Sigmoid colon (tissue), 4 donors: ENCODE measurements around the gene BCL6.

- PRO-cap, result no peak
- RAMPAGE, long total RNA, 4 experiments, result no peak in any of the 4 experiments
These were observed 97.3 kb downstream of the RPL39L start for GRCh38 chr3:187041781-187042662.

GRCh38 chr3:187064209-187064729, 75.0 kb downstream of the RPL39L start:
- PRO-cap, result no peak
- RAMPAGE, long total RNA, 4 experiments, result no peak in any of the 4 experiments

DNA sequence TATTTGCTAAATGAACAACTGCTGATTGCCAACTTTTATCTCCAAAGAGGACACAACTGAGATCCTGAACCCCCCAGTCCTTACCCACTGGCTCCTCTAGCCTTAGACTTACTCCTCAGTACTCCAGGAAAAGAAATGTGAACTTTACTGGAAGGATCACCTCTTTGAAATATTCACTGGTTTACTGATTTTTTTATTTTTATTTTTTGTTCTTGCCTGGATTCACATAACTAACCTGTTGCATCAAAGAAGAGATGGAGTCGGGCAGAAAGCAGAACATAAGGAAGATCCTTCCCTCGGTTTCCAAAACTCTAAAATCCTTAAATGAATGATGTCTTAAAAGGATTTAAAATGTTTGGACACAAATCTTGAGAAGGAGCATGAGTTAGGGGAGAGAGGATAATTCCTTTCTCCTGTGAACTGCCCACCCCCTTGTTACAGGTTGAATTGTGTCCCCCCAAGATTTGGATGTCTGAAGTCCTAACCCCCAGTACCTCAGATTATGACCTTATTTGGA, 60.7 kb downstream of the RPL39L start:
- PRO-cap, result no peak
- RAMPAGE, long total RNA, 4 experiments, result no peak in any of the 4 experiments

- PRO-cap, result no peak
- RAMPAGE, long total RNA, 4 experiments, result no peak in any of the 4 experiments
These were observed 2.0 kb upstream of the MASP1 start for GRCh38 chr3:187293027-187294479.

- PRO-cap, result no peak
- RAMPAGE, long total RNA, 4 experiments, result no peak in any of the 4 experiments
These were observed 44.3 kb downstream of the RTP4 start for GRCh38 chr3:187412397-187412969.

GRCh38 chr3:187729500-187730069, 15.7 kb downstream of the BCL6 start:
- PRO-cap, result no peak
- RAMPAGE, long total RNA, 4 experiments, result no peak in any of the 4 experiments

- PRO-cap, result unidirectional peak, minus-strand start at chr3:187745439; unidirectional peak, plus-strand start at chr3:187745826; unidirectional peak, plus-strand start at chr3:187745897
- RAMPAGE, long total RNA, 4 experiments, result start-site peak on the plus strand in 1 of 4 experiments, at chr3:187745811-187745865 at its widest, 15 reads per replicate; start-site peak on the minus strand in 4 of 4 experiments, at chr3:187745370-187745453 at its widest, 40 to 320 reads per replicate
These were observed at the start of gene BCL6 for GRCh38 chr3:187745218-187746199. Gene BCL6, minus strand, starts transcription at chr3:187745468.

DNA sequence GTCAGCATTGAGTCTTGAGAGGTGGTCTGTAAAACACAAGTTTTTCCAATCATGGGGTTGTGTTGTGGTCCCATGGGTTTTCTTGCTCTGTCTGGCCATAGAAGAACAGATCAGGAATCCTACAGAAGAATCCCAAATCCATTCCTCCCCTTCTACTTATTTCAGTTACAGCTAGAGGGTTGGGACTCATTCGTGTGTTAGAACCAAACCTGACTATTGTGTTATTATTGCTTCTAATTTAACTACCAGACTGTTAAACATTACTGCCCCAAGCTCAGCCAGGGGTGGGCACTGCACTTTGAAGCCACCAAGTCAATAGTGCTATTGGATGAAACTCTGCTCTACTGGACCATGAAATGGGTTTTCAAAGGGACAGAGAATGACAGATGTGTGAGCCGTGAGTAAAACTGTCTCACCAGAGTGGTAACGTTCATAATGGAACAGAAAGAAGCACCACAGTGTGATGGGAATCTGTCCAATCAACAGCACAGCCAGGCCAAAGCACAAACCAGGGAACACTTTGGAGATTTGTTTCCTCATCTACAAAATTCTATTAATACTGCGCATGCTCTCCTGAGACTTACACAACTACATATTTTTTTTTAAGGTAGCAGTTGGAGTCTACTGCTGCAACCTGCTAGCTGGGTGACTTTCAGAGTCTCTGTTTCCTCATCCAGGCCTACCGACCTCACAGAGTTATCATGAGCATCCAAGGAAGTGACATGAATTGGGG, 171.9 kb upstream of the LPP start:
- PRO-cap, result no peak
- RAMPAGE, long total RNA, 4 experiments, result no peak in any of the 4 experiments

- PRO-cap, result unidirectional peak, plus-strand start at chr3:188155180
- RAMPAGE, long total RNA, 4 experiments, result no peak in any of the 4 experiments
These were observed 902 bp downstream of the LPP start for GRCh38 chr3:188154703-188155414.

- PRO-cap, result no peak
- RAMPAGE, long total RNA, 4 experiments, result no peak in any of the 4 experiments
These were observed 65.1 kb downstream of the LPP start for GRCh38 chr3:188218653-188219856.

- PRO-cap, result no peak
- RAMPAGE, long total RNA, 4 experiments, result no peak in any of the 4 experiments
These were observed 108.0 kb downstream of the LPP start for GRCh38 chr3:188261871-188262349.

DNA sequence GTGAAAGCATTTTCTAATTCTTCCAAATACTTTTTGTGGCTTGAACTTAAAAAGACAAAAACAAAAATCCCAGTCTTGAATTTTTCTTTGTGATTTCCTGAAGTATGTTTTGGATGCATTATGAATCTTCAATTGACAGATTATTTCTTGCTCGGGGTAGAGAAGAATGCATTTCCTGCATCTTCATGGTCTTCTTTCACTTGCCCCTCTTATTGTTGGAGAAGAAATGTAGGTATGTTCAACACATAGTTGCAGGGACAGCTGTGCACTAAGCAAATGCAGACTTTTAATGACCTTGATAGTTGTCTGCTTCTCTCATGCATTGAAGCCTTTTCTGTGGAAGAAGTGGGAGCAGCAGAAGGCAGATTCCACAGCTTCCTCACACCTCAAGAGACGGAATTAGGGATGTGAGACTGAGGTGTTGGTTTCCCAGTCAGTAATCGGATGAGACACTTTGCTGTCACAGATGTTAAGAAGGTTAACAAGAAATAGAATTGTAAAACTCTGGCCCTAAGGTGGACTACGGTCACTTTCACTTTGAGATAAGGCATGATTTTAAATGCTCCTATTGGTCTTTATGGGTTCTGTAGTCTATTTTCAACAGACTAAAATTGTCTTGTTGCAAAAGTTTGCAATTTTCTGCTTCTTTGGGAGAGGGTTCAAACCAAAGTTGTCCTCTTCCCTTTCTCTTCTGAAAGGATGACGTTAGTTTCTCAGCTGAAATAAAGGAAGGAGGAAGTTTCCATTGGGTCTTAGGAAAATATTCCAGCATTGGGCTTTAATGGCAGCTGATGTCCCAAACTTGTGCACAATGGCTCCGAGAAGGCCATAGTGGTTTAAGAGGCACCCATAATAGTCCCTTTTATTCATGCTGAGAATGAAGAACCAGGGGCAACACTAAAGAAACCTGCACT, 117.4 kb downstream of the LPP start:
- PRO-cap, result no peak
- RAMPAGE, long total RNA, 4 experiments, result no peak in any of the 4 experiments

- PRO-cap, result no peak
- RAMPAGE, long total RNA, 4 experiments, result no peak in any of the 4 experiments
These were observed 149.4 kb downstream of the LPP start for GRCh38 chr3:188303318-188303740.

GRCh38 chr3:188305171-188305880, 151.4 kb downstream of the LPP start:
- PRO-cap, result no peak
- RAMPAGE, long total RNA, 4 experiments, result no peak in any of the 4 experiments

- PRO-cap, result no peak
- RAMPAGE, long total RNA, 4 experiments, result no peak in any of the 4 experiments
These were observed 169.0 kb downstream of the LPP start for GRCh38 chr3:188322714-188323543.

DNA sequence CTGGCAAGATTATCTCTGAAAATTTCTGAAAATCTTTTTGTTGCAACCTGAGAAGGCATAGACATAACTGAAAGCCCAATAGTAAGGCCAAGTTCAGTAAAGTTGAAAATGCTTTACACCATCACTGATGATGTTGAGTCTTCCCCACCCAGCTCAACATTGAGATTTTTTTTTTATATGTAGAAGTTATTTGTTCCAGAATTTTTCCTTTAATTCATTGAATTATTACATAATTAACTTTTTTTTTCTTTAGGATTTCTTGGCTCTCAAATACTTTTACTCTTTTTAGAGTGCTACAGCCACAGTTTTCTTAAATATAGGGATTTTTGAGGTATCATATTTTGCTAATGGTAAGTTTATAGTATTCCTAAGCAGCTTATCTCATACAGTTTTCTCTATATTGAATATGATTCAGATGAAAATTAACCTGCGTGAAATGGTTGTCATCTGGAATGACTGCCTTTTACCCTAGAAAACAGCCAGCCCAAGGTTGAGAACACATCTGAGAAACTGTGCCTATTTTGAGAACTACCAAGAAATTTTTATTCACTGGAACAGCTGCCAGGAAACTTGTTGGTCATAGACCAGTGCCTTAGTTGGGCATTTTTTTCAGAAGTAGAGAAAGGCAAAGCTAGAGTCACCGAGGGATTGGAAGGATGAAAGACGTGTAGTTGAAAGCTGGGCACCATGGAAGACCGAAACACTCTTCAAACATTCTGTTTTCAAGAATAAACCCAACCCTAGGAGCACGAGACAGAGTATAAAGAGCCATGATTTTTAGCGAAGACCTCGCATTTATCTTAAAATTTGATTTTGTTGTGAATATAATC, 276.9 kb downstream of the LPP start:
- PRO-cap, result unidirectional peak, plus-strand start at position 634 of the sequence
- RAMPAGE, long total RNA, 4 experiments, result no peak in any of the 4 experiments

- PRO-cap, result no peak
- RAMPAGE, long total RNA, 4 experiments, result no peak in any of the 4 experiments
These were observed 394.2 kb downstream of the LPP start for GRCh38 chr3:188548120-188548572.

DNA sequence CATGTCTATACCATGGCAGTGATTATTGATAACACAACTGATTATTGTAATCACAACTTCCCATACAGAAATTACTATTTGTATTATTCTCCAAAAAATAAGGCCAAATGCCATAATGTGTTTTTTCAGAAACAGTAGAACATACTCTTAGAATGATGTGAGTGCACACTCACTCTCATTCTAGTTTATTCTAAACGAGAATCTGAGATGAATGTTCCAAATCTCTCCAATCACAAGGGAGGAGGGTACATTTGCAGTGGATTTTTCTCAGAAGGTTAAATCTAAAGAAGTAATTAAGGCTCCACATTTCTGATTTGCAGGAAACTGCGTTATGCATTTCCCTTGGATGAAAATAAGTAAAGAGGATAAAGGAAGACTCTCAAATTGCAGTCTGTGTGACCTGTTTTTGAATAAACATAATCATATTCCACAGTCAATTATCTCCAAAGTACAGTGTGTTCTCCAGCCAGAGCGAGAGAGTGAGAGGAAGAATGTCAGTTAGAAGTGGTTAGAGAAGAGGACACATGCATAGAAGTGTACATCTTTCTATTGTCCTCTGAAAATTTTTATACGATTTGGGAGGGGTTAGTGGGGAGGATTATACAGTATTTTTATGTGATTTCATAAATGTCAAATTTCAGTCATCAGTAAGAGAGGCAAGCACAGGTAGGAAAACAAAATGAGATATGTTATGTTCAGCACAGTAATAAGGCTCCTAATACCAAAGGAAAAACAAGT, 487.0 kb downstream of the LPP start:
- PRO-cap, result no peak
- RAMPAGE, long total RNA, 4 experiments, result no peak in any of the 4 experiments

DNA sequence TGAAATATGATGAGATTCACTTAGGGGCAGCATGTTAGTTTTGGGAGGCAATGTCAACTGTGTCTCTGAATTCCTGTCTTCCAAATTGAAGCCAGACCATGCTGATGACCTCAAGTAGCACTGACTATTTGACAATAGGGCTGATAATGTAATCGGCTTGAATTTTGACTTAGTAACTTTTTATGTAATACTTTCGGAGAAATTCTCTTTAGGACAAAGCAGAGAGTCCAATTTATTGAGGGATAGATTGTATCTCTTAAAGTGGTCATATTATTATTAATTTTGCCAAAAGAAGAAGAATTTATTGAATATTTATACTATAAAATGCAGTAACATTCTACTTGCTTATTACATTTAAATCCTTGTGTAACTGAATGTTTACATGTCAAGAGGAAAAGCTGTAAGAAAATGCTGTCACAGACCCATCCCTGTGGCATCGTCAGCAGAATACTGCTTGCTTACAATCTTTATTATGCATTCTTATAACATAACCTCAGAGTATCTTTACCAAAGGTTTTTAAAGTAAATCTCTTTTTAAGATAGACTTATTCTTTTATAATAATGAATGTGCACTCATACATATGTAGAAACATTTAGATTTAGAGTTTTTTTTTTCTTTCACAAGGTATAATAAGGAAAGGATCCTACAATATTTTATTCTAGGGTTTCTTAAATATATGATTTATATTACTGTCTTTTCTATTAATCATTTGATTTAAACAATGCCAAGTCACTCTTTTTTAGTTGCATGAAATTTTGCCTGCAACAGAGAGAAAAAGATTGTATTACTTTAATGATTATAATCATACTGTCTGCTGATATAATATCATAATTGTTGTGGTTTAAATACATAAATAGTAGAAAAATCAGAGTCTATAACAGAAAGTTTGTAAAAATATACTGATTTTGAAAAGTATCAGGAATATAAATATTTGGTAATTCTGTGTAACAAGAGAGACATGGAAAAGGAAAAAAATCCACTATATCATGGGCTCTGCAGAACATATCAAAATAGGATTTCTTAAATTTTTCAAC, 295.0 kb upstream of the TPRG1 start:
- PRO-cap, result no peak
- RAMPAGE, long total RNA, 4 experiments, result no peak in any of the 4 experiments

DNA sequence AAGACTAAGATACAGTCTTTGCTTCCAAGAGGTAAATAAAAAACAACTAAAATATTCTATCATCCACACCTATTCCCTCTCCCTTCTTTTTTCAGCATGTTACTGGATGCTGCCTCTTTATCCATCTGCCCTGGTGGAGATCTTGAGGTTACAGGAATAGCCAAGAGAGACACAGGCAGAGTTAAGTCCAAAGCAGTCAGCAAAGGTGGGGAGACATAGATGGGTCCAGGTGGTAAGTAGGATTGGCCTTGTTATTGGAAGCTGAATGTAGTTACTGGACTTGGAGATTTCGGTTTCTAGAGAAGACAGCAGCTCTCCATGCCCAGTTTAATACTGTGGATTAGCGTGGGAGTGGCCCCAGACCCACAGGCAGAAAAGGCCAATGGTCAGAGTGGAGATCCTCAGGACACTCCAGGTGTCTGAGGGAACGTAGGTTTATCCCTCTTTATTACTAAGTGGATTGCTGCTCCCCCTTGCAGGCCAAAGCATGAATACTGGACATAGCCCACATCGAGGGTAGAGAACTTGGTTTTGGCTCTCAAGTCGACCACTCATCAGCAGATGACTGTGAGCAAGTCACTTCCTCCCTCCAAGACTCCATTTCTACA, 225.5 kb upstream of the TPRG1 start:
- PRO-cap, result no peak
- RAMPAGE, long total RNA, 4 experiments, result no peak in any of the 4 experiments